Tibial artery (tissue), 1 donor: Measurements from ENCODE around the gene UBR7.

DNA sequence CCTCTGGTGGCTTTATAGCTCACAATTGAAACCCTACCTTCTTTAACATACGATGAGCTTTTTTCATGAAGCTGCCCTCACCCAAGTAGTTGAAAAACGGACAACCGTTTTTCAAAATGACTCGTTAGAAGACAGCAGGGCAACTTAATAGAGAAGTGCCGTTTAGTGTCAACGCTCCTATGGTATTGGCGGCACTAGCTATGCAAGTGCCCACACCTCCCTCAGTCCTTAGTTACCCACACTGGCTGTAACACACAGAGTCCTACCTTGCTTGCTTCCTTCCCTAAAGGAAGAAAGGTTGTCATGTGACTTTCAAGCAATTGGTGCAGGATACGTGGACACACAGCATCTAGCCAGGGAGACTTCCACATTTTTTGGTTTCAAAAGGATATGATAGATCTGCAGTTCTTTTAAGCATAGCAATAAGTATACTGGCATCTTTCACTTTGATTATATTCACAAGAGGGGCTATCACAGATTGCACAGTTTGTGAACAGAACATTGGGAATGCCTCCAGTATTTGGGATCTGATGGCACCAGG, 825 bp upstream of the TRIP11 start:
- PRO-cap: no peak

DNA sequence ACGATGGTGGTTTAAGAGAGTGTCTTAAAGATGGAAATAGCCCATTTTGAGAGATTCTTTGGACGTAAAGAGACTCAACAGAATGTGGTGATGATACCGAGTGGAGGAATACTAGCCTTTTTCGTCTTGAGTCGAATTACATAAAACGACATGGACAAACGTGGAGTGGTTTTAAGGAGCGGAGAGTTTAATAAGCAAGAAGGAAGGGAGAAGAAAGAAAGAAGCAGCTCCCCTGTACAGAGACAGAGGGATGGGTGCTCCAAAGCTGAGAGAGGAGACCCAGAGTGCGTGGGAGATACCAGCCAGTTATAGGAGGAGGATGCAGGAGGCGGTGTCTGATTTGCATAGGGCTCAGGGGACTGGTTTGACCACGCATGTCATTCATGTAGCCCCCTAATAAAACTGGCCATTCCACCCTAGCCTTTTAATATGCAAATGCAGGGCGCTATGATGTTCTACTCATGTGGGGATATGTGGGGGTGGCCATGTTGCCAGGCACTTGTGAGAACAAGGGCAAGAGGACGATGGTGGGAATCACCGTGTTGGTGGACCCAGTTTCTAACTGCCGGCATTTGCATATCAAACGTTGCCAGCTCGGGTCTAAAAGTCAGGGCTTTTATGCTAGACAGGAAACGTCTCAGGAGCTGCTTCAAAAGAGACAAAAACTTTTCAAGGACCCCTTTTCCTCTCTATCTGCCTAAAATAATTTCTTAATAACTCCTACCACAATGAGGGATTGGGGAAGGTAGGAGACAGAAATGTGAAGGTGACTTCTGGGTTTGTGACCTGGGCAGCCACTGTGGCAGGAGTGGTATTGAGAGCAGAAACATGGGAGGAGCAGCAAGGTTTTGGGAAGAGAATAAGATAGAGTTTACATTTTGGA, 2.0 kb upstream of the ATXN3 start:
- PRO-cap: no peak

GRCh38 chr14:92346220-92346635, 23.3 kb downstream of the SLC24A4 start:
- PRO-cap: no peak

DNA sequence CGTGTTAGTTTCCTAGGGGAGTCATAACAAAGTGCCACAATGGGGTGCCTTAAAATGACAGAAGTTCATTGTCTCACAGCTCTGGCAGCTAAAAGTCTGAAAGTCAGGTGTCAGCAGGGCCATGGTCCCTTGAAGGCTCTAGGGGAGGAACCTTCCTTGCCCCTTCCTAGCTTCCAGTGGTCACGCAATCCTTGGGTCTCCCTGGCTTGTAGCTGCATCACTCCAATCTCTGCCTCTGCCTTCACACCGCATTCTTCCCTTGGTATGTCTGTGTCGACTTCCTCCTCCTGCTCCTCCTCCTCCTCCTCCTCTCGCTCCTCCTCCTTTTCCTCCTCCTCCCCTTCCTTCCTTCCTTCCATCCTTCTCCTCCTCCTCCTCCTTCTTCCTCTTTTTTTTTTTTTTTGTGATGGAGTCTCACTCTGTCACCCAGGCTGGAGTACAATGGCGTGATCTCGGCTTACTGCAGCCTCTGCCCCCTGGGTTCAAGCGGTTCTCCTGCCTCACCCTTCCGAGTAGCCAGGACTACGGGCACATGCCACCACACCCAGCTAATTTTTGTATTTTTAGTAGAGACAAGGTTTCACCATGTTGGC, 25.8 kb upstream of the RIN3 start:
- PRO-cap: no peak

GRCh38 chr14:92605867-92606235, 92.3 kb downstream of the RIN3 start:
- PRO-cap: no peak

- PRO-cap: no peak
Observed at GRCh38 chr14:92658966-92659692, 89.3 kb downstream of the LGMN start.

- PRO-cap: no peak
Observed at GRCh38 chr14:92711586-92712417, 36.6 kb downstream of the LGMN start.

DNA sequence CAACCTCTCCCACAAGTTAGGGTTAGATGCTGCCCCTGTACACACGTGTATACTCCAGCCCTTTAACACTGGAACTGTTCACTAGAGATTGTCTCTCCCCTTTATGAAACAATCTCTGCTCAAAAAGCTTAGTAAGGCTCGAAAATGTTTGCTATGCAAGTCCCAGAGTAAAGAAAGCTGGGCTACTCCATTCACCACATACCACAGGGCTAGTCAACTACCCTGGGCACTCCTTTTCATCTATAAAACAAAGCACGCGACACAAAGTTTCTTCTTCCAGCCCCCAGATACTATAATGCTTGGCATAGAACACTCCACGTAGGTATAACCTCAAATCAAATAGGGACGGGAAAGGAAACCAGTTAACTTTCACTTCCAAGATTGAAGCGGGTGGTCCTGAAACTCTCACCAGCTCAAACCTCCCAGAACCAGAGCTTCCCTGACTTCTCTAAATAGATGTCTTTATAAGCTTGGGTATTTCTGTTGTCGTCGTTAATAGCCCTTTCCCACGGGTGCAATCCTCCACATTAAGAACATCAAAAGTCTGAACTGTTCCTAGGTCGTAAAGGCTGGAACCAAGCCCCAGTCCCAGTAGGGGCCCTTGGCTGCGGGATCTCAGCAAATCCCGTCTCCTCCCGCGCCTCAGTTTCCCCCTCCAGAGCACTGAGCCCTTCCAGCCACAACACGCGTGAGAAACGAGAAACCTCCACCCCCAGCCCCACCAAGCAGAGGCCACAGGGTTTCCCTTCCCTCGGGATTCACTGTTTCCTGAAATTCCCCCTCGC, 673 bp downstream of the LGMN start:
- PRO-cap: no peak

GRCh38 chr14:92775175-92775679, 18.9 kb upstream of the GOLGA5 start:
- PRO-cap: no peak

DNA sequence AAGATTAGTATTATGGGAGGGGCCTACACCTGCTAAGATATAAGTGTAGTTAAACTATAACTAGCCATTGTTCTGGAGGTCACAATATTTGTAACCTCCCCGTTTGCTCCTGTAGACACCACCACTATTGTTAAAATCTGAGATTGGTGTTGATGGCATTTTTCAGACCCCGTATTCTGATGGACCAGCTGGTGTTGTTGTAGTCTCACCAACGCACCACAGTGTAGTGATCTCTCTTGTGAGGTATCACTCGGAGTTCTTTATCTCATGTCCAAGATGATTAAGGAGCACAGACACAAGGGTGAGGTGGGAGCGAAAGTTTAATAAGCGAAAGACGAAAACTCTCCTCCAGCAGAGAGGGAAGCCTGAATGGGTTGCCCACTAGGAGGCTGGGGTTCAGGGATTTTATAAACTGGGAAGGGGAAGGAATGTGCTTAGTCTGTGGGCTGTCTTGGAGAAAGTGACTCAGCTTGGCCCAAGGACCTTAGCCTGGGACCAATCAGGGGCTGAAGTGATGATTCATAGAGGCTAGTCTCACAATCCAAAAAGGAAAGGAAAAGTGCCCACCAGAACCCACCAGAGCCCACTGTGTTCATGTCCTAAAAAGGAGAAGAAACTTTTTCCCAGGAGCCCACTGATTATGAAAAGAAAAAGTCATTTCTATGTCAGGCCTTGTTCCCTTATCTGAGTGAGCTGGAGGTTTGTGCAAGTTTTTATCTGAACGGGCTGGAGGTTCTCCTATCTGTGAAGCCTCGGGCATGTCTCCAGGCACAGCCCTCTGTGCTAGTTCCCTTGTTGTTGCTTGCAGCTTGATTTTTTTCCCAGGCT, 8.5 kb upstream of the GOLGA5 start:
- PRO-cap: bidirectional peak, plus-strand start at position 522 of the sequence, minus-strand start at position 462 of the sequence

DNA sequence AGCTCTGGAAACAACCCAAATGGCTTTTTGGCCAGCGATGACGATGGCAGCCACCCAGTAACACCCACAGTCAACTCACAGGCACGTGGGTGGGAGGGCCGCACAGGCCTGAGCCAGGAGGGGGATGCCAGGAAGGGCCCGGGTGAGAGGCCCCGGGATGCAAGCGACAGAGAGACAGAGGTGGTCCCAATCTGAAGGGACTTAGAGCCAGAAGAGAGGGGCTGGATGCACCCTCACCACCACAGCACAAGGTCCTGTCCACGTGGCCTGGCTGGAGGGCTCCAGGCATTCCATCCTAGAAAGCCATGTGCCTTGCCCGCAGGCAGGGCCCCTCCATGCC, 50.7 kb downstream of the CHGA start:
- PRO-cap: no peak

DNA sequence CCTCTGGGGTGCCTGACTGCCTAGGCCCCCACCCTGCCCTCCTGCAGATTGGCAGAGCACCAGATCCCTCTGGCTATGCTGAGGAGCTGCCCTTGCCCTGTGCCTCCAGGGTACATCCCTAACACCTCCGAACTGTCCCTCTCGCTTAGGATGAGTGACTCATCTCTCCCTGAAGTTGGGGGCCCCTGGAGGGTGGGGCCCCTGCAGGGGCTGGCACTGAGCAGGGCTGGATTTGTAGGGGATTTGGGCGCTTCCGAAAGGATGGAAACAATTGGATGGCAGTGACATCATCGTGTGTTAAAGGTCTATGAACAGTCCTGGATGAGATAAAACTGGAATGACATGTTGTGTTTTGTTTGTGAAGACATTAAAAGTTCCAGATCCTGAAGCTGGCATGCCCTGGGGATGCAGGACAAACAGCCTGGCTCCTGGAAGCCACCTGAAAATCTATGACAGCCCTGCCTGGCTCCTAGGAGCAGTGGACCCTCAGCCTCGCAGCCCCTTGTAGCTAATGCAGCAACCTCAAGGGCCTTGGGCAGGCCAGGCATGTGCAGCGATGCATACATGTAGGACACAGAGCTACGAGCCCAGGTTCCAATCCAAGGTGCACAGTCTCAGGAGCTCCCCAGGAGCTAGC, 51.2 kb downstream of the CHGA start:
- PRO-cap: no peak

- PRO-cap: no peak
Observed at GRCh38 chr14:93033853-93034975, 81.5 kb downstream of the ITPK1 start.

GRCh38 chr14:93116157-93117144, 726 bp upstream of the ITPK1 start:
- PRO-cap: no peak

DNA sequence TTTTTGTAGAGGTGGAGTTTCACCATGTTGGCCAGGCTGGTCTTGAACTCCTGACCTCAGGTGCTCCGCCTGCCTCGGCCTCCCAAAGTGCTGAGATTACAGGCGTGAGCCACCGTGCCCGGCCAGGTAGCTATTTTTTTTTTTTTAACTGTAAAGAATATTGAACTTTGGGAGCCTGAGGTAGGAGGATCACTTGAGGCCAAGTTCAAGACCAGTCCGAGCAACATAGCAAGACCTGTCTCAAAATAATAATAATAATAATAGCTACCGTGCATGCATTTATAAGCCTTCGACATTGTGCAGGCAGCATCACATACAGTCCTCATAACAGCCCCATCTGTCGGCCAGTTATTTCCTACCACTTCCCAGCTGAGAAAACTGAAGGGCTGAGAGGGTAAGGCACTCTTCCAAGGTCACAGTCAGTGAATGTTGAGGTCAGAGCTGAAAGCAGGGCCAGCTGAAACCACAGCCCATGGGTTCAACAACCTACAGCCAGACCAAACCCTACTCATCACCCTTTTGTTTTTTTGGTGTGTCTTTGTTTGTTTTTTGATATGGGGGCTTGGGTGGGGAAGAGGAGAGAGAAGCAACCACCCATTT, 16.7 kb upstream of the ITPK1 start:
- PRO-cap: no peak

GRCh38 chr14:93138300-93138607, 22.5 kb upstream of the ITPK1 start:
- PRO-cap: no peak

GRCh38 chr14:93185420-93185898, 342 bp downstream of the LYSET start:
- PRO-cap: no peak

- PRO-cap: bidirectional peak, plus-strand start at chr14:93207292, minus-strand start at chr14:93206994
Observed at GRCh38 chr14:93207166-93207884, at the start of gene UBR7. TSS of gene UBR7 (plus strand) at chr14:93207256.

DNA sequence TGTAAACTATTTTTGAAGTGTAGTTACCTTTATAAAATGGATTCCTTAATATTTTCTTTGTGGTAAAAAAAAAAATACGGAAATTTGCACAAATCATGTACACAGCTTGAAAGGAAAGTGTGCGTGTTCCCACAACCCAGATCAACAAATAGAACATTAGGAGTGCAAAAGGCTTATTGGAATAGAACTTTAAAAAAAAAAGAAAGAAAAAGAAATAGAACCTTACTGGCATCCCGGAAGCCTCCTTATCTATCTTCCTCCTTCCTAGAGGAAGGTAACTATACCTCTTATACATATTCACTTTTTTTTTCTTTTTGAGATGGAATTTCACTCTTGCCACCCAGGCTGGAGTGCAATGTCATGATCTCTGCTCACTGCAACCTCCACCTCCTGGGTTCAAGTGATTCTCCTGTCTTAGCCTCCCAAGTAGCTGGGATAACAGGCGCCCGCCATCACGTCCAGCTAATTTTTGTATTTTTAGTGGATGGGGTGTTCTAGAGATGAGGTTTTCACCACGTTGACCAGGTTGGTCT, 1.5 kb downstream of the UBR7 start:
- PRO-cap: no peak

GRCh38 chr14:93312434-93313056, 20.3 kb downstream of the BTBD7 start:
- PRO-cap: no peak